Heart (tissue), 3 donors: ENCODE data around the genes NELL1 and MUC15.

- RAMPAGE, long total RNA, 2 experiments, result no peak in any of the 2 experiments
Observed at GRCh38 chr11:19760660-19761586, 48.3 kb downstream of the NAV2 start.

- RAMPAGE, long total RNA, 2 experiments, result no peak in any of the 2 experiments
Observed at GRCh38 chr11:19827673-19828117, 115.1 kb downstream of the NAV2 start.

GRCh38 chr11:19953827-19954374 lies 206.4 kb downstream of the DBX1 start:
- RAMPAGE, long total RNA, 2 experiments, result no peak in any of the 2 experiments

GRCh38 chr11:19958383-19958955 lies 201.8 kb downstream of the DBX1 start:
- RAMPAGE, long total RNA, 2 experiments, result no peak in any of the 2 experiments

DNA sequence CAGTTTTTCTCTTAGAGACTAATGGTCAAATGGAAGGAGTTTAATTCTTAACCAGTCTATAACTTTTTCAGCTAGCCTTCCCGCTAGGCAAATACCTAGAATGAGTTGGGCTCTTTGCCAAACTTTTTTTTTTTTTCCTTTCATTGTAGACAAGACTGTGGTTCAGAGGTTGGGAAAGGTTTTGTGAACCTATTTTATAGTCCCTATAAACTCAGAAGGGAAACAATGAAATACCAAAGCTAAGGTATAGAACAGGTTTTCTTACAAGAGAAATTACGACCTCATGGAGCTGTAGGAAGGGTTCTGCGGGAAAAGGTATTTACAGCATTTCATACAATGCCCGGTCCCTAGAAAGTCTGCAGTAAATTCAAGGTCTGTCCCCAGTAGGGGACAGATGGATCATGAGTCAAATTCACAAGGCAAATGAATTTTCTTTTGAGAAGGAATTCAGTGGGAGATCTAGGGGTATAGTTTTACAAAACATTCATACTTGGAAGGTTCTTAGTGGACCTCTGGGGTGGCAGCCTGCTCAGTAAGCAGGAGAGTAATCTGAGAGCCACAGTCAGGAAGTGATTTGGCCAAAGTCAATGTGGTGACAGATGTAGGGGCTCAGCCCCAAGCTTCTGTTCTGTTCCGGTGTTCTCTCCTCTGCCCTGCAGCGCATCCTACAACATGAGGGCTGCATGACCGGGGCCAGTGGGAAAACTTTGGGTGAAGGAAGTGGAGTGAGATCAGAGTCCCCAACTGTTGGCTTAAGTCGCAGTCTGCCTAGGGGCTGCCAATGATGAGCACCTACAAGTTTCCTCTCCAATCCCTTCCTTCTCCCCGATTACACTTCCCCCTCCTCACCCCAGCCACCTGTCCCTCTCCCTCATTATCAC lies 146.7 kb downstream of the DBX1 start:
- RAMPAGE, long total RNA, 2 experiments, result no peak in any of the 2 experiments

- RAMPAGE, long total RNA, 2 experiments, result no peak in any of the 2 experiments
Observed at GRCh38 chr11:20388498-20388949, 1.0 kb downstream of the PRMT3 start.

DNA sequence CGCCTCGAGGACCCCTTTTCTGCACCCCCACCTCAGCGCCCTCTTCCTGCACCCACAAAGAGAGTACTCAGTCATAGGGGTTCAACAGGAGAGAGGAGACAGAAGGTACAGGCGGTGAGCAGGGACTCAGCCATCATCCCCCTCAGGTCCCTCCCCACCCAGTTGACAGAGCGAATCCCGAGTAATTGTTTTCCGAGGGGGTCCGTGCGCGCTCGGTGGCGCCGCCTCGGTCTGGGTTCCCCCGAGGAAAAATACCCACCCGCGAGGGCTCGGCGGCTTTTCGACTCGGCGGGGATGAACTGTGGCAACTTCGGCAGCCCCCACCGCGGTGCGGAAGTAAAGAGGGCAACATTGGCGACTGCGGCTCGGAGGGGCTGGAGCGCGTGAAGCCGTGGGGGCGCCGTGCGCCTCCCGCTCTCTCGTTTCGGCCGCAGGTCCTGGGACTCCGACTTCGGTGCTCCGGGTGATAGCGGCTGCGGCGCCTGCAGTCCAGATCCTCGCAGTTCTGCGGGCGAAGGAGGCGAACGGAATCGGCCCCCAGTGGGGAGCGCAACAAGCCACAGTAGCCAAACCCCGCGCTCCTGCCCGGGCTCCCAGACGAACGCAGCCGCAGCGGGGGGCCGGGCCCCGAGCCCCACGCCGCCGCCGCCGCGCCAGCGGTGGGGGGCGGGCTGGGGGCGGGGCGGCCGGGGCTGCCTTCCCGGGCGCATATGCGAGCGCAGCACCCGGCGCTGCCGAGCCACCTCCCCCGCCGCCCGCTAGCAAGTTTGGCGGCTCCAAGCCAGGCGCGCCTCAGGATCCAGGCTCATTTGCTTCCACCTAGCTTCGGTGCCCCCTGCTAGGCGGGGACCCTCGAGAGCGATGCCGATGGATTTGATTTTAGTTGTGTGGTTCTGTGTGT lies at the start of gene NELL1:
Gene NELL1 (plus strand): TSS at position 724 of the 901 bp plus-strand sequence.
- RAMPAGE, long total RNA, 2 experiments, result no peak in any of the 2 experiments

DNA sequence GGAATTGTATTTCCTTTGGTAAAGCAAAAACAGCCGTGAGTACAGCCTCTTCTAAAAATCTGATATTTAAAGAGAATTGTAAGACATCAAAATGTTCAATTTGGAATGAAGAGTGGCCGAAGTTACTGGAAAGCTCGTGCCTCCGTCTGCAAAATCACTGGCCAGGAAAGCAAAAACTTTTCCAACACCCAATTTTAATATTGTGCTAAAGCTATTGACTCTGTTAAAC lies 303 bp upstream of the GAS2 start:
- RAMPAGE, long total RNA, 2 experiments, result no peak in any of the 2 experiments

- RAMPAGE, long total RNA, 2 experiments, result no peak in any of the 2 experiments
Observed at GRCh38 chr11:22674448-22675176, 8.2 kb downstream of the GAS2 start.

DNA sequence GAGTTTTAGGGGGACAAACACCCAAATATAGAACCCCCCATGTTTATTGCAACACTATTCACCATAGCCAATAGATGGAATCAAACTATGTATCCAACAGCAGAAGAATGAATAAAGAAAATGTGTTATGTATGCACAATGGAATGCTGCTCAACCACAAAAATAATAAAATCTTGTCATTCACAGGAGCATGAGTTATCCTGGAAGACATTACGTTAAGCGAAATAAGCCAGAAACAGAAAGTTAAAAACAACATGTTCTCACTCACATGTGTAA lies 908.2 kb upstream of the ANO3 start:
- RAMPAGE, long total RNA, 2 experiments, result no peak in any of the 2 experiments

- RAMPAGE, long total RNA, 2 experiments, result no peak in any of the 2 experiments
Observed at GRCh38 chr11:26284988-26285241, 47.0 kb upstream of the ANO3 start.

DNA sequence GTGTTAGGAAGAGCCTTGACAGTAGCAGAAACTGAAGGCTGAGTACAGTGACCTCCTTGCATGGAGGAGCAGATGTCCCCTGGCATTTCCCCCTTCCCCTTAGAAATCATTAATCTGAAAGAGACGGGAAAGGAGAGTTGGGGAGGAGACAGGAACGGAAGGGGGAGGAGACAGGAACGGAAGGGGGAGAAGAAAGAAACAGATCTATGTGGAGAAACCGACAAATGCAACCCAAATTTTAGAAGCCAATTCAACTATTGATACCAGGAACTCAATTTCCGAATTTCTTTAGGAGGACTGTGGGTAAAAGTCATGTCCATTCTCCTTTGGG lies 17.9 kb downstream of the ANO3 start:
- RAMPAGE, long total RNA, 2 experiments, result no peak in any of the 2 experiments

DNA sequence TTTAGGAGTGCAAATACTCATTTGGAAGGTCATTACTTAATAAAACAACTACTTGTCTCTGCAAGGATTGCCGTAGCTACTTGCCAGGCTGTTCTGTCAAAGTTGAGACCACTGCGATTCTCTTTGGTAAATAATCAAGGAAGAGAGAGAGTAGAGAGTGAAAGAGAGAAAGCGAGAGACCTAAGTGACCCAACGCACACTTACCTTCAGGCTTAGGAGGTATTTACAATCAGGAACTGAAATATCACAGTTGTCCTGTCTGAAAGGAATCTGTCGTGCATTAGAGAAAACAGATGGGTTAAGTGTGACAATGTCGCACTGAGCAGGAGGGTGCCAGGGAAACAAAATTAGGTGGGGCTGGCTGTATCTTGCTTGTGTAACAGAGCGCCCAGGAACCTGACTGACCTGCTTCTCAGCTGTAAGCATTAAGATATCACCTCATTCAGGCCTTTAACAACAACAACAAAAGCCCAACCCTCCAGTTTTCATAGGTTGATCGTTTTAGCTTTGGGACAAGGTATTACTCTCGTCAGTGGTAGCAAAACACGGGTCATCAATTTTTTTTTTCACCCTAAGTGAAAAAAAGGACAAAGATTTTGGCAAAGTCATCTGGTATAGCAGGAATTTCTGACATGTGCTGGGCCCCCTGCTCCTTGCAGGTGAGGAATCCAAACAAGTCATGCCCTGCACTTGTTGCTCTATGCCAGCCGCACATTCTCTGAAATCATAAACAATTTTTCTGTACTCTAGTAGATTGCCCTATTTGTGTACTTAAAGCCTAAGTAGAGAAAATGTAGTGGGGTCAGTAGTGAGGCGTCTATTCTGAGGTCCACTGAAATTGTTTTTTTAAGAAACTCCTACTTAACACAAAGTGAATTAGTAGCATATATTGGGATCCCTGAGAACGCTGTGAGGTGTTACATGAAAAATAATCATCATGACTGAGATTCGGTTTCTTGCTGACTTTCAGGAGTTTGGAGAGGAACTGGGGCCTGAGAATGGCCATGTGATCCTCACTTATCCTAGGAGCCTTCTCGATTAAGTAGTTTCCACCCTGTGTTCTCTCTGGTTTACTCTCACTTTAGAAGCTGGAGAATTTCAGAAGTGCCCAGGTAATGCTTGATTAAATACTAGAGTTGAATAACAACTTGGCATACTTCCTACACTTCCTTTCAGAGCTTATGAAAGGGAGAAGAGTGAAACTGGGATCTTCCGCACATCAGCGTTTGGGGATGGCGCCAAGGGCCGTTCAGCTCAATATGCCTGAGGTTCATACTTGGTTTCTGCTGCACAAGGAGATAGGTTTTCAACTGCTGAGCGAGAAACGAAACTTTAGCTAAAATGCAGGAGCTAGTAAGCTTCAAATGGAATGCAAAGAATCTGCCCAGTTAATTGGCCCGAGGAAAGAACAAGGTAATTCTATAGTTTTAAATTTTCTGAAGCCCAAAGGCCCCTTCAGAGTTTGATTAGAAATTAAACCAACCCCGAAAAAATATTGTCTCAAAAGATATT lies at the start of gene MUC15:
Gene MUC15 (minus strand): TSS at position 427 of the 1,512 bp plus-strand sequence.
- RAMPAGE, long total RNA, 2 experiments, result no peak in any of the 2 experiments

- RAMPAGE, long total RNA, 2 experiments, result no peak in any of the 2 experiments
Observed at GRCh38 chr11:27094286-27094521, 53.6 kb downstream of the BBOX1 start.

- RAMPAGE, long total RNA, 2 experiments, result no peak in any of the 2 experiments
Observed at GRCh38 chr11:27187866-27188327, 147.3 kb downstream of the BBOX1 start.

DNA sequence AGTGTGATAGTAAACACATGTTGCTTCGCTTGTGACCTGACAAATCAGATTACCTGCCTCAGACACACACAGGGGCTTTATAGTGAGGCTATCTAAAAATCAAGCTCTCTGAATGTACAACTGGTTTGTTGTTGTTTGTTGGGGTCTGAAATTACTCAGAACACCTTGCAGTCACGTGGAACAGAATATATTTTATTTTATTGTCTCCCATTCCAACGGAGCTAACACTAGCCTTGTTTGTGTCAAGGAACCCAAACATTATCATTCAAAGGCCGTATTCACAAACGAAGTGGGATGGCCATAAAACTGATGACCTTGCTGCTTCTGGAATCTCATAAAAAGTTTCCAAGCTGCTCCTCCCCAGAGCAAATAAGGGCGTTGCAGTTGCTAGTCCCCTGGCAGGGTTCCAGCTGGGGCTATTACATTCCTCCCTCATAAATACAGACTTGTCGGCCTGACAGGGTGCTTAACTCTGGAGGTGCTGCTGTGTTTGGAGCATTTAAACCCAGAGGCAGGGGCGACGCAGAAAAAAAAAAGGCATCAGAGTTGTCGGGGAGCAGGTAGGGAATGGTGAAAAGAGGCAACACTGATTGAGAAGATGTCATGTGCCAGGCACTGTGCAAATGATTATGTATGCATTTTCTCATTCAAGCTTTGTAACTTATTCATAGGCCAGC lies 161.1 kb downstream of the CCDC34 start:
- RAMPAGE, long total RNA, 2 experiments, result no peak in any of the 2 experiments

DNA sequence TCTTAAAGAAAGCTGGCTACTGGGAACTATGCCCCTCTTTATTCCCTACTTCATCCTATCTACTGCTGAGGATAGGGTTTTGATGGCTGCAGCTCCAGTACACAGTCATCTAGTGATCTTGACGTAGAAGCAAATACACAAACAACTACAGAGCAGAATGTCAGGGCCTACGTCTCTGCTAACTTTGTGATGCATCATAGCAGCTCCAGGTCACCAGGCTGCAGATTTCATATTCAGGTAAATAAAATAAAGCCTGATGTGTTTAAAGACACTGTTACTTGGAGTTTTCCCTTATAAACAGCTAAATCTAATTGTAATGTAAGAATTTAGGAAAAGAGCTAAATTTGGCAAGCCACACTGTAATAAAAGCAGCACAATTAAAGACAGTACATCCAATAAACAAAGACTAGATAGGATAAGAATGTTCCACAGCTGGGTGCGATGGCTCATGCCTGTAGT lies 39.8 kb upstream of the CCDC34 start:
- RAMPAGE, long total RNA, 2 experiments, result no peak in any of the 2 experiments

DNA sequence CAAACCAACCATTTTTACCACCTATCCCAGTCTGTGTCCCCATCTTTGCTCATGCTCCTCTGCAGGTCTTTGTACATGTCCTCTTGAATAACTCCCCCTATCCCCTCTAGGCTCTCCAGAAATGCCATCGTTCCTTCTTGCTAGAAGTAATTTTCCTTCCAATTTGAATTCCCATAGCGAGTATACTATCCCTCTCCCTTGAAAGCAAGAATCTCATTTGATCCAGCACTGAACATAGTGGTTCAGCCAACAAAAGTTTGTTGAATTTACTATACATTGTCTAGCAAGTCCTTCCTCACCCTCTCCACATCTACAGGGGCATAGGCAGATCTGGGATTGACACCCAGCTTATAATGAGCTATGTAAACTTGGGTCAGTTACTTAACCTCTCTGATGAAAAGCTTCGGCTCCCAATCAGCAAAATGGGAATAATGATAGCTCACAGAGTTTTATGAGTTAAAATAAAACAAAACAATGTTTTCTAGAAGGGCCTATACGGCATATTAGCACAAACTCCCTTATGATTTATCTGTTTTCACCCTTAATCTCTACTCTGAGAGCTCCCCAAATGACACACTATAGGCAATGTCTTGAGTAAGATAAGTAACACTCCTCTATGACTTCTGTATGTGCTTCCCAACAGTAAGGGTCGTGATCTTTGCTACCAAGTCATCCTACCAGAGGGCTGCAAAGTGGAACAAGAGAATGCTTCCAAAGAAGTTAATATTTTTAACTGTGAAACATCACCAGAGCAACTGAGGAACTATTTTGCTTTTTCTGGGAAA lies 43.2 kb upstream of the CCDC34 start:
- RAMPAGE, long total RNA, 2 experiments, result no peak in any of the 2 experiments

DNA sequence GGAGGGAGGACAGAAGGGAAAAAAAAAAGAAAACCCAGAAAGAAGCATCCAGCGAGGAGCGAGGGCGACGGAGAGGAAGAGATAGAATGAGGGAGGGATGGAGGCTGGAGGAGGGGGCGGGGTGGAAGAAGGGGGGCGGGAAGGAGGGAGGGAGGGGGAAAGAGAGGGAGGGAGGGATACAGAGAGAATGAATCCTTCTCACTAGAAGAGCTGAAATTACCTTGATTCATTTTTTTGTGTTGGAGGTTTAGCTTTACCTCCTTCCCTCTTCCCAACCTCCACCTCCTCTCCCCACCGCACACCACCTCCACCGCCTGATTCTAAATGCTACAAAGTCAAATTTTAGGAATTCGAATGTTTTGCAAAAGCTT lies 19.4 kb upstream of the BDNF start:
- RAMPAGE, long total RNA, 2 experiments, result no peak in any of the 2 experiments

- RAMPAGE, long total RNA, 2 experiments, result no peak in any of the 2 experiments
Observed at GRCh38 chr11:28158717-28159701, 50.8 kb downstream of the METTL15 start.